Epithelial cell of prostate (primary cell): ENCODE measurements around a stretch of chr16.

DNA sequence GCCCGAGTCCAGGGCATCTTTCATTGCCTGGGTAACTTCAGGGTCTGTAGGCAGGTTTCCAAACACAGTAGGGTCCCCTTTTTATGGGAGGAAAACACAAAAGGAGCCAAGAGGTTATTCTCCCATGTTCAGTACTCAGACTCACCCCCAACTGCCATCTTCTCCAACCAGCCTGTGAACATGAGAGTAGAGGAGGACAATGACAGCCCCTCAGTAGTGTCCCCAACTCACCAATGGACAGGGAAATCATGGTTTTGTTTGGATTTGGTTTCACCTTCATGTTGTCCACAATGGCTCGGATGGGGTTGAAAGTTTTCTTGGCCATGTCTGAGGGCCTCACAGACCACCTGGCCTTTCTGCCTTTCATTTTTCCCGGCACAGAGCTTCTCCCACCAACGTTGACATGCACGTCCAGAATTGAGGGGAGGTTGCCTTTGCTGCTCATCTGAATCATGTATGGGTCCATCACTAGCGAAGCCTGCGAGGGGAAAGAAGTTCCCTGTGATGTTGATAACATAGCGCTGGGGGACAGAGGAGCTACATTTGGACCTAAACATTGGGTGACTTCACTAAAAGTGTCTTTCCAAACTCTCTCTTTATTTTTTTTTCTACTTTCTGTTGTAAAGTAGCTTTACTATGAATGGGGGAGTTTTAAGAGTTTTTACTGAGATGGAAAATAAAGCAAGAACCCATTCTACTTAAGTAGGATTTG is 786 bp downstream of the TAT start:
- RRBS: no CpG with 5 or more reads among the region's 8 CpGs

GRCh38 chr16:71581420-71582180 is 4.7 kb upstream of the TAT start:
- RRBS: no CpG with 5 or more reads among the region's 18 CpGs

GRCh38 chr16:71610912-71611492 is 15.0 kb upstream of the MARVELD3 start:
- RRBS: no CpG with 5 or more reads among the region's 12 CpGs

DNA sequence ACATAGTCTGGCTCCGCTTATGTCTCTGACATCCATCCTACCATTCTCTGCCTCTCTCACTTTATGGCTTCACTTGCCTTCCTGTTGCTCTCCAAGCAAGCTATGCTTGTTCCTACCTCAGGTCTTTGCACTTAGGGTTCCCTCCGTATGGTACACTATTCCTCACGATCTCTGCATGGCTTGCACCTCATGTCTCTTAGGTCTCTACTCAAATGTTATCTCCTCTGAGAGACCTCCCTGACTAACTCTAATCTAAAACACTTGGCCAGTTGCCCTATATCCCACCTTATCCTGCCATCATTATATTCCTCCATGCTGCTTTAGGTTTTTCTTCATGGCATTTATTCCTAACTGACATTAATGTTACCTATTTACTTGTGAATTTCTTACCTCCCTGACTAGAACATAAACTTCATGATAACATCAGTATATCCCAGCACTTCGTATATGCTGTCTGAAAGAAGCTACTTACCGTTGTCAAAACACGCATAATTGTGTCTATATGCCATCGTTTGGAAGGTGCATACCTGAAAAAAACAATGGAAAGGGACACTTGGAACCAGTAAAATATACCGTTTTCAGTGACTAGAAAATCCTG is 29.0 kb upstream of the PHLPP2 start:
- RRBS: no CpG with 5 or more reads among the region's 8 CpGs

- RRBS: no CpG with 5 or more reads among the region's 7 CpGs
Measured at GRCh38 chr16:71778572-71779071, 30.0 kb downstream of the AP1G1 start.

GRCh38 chr16:71817976-71818420 is 9.4 kb upstream of the AP1G1 start:
- RRBS: no CpG with 5 or more reads among the region's 6 CpGs

GRCh38 chr16:71926847-71927314 is 31.6 kb downstream of the IST1 start:
- RRBS: no CpG with 5 or more reads among the region's 2 CpGs

DNA sequence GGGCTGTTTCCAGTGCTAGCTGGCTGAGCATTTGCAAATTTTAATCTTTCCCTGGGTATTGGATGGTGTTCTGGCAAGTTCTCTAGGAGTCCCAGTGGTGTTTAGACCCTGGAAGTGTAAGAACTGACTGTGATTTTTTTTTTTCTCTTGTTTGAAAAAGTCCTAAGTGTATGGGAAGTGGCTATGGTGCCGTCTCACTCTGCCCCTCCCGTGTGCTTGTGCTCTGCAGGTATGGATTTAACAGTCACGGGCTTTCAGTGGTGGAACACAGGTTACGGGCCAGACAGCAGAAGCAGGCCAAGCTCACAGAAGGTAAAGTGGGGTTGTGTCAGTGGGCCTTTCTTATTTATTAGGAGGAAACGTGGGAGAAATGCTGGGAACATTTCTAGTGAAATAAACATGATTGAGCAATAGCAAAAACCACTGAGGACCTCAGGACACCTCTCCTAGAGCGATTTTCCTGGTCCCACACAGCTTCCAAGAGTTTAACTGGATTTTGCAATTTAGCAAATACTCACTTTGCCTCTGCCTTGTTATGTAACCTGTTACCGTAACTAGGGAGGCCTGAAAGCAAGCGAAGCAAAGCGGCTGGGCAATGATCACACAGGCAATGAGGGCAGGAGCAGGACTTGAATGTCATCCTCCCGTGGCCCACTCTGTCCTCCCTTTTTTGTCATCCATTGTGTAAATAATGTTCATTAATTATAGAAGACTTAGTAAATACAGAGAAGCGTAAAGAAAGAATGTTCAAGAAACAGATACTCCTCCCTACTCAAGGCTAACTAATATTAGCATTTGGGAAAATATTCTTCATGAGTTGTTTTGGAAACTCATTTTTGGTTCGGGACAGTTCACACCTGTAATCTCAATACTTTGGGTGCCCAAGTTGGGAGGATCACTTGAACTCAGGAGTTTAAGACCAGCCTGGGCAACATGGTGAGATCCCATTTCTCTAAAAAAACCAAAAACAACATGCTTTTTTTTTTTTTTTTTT is 8.5 kb downstream of the DHODH start:
- RRBS: no CpG with 5 or more reads among the region's 12 CpGs

DNA sequence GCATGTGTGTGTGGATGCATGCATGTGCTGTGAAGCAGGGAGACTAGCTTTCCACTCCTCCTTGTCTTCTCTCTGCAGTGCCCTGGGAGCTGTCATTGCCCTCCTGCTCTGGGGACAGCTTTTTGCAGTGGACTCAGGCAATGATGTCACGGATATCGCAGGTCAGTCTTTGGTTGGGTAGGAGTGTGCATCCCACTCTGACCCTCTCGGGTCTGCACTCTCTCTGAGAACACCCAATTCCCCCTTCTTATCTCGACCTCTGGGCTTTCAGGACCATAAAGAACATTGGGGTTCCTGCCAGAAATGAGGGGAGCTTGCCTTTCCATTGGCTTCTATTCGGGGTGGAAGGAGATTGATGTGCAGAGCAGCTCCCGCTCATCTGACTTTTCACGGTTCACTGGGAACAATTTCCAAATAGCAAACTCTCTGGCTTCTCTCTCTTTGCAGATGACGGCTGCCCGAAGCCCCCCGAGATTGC is 1.8 kb downstream of the HP start:
- RRBS: no CpG with 5 or more reads among the region's 10 CpGs

- RRBS: no CpG with 5 or more reads among the region's 12 CpGs
Measured at GRCh38 chr16:72060329-72061121, 2.5 kb upstream of the HPR start.

- RRBS: no CpG with 5 or more reads among the region's 15 CpGs
Measured at GRCh38 chr16:72096783-72097064, 3.1 kb downstream of the DHX38 start.

DNA sequence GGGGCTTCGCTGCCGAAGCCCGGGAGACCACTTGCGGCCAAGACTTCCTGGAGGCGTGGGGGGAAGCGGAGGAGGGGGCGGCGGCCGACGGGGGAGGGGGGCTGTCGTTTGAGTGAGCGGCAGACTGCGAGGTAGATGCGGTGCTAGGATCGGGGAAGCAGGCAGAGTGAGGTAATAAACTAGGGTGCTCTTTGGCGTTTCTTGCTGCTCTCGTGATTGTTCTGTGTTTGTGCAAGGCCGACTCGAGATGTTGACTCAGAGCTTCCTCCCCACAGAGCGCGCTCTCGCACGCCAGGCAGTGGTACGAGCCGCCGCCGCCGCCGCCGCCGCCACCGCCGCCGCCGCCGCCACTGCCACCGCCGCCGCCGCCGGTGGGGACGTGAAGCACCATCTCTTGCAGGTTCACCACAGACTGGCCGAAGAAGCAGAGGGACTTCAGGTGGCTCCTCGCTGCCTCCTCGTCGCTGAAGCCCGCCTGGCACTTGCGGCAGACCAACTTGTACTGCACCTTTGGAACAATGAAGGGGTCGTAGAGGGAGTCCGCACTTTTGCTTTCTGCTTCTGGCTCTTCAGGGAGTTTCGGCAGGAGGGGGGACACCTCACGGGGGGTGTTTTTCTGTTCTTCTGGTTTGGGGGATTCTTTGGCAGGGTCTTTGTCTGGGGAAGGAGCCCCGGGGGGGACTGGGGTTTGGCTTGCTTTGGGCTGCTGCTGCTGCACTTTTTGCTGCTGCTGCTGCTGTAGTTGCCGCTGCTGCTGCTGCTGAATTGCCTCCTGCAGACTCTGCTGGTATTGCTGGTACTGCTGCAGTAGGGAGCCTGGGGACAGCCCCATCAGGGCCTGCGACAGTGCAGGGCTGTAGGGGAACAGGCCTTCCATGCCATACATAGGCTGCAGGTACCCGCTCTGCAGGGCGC is 260.3 kb downstream of the ZFHX3 start:
- RRBS: no CpG with 5 or more reads among the region's 57 CpGs

DNA sequence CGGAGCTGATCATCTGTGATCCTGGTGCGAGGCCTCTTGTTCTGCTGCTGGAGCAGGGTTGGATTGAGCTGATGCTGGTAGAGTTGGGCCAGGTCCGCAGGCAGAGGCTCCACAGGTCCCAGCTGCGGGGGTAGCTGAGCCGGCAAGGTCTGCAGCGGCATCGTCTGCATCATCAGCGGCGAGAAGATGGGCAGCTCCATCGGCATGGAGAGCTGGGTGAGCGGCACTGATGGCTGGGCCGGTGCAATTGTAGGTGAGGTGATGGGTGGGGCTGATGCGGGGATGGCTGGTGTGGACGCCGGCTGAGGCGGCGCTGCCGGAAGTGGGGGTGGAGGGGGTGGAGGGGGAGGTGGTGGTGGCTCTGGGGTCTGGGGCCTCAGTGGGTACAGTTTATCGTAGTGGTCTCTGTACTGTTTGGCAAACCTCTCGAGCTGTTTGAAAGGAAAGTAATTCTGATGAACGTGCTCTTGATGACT is 251.7 kb downstream of the ZFHX3 start:
- RRBS: 96% methylated on average over 8 of the region's 21 CpGs

GRCh38 chr16:72947224-72947975 is 100.5 kb downstream of the ZFHX3 start:
- RRBS: 33% methylated on average over 6 of the region's 18 CpGs

GRCh38 chr16:72967852-72968390 is 80.0 kb downstream of the ZFHX3 start:
- RRBS: no CpG with 5 or more reads among the region's 9 CpGs

GRCh38 chr16:72987943-72988950 is 59.7 kb downstream of the ZFHX3 start:
- RRBS: no CpG with 5 or more reads among the region's 11 CpGs

DNA sequence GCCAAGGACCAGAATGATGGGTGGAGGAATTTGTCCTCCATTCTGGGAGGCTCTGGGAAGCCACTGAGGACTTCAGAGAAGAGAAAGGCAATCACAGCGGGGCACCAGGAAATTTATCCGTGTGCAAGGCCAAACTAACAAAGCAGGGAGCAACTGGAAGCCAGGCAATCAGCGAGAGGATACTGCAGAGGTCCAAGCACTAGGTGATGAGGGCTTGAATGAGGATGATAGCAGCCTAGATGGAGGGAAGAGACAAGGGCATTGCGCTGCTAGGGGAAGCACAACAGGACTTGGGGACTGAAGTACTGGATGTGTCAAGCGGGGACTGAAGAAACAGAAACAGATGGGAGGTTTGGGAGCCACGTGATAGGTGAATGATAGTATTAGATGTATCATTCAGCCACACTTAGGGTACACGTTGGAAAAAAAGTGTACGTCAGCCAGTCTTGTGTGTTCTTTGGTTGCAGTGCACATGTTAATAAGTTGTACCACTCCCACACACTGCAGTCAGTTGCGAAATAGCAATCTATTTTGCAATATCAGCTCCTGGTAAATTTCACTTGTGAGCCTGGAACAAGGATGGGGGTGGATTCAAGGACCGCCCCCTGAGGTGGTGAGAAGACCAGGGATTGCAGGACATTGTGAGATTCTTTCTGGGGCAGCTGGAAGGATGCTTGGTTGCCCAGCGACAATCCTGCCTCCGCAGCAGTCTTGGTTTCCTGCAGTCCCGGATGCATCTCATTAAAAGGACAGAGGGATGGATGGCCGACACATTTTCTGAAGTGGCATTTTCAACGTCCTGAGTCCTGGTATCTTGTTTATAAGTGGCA is 78.4 kb upstream of the ZFHX3 start:
- RRBS: no CpG with 5 or more reads among the region's 15 CpGs

DNA sequence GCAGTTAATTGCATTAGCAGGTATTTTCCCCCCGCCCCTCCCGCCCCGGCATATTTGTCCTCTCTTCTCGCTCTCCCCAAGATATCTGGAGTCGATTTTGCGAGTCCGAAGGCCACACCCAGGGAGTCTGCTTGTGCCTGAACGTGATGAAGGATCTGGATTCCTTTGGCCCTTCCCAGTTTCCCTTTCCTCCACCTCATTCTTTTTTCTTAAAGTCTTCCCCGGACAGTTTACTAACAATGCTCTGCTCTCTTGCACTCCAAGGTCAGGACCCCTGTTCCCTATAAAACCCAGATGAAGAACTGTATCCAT is 125.4 kb upstream of the ZFHX3 start:
- RRBS: no CpG with 5 or more reads among the region's 9 CpGs

DNA sequence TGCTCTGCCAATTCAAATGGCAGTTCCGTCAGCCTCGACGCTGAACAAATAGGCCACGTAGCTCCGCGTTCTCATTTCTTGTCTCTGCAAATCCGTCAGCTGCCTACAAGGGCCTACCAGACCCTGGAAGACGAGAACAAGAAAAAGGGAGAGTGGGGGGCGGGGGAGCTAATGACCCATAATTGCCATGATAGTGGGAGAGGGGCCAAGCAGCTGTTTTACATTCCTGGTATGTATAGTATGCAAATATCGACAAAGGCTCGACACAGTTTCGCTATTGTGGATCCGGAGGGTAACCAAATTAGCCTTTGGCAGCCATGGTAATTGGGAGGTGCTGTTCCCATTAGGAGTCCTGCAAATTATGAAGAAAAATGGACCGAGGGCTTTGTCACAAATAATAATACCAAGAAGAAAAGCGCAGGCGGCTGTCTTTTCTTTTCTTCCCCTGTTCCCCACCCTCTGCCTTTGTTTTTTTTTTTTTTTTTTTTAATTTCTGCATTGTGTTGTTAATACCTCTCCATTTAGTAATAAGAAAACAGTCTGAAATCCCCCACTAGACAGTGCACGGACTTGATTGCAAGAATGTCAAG is 435.6 kb upstream of the ZFHX3 start:
- RRBS: no CpG with 5 or more reads among the region's 17 CpGs

- RRBS: no CpG with 5 or more reads among the region's 8 CpGs
Measured at GRCh38 chr16:74396344-74396923, 20.3 kb downstream of the NPIPB15 start.